Bronchus (tissue), 1 donor: ENCODE measurements around the genes SLC30A9, GABRA4, GABRB1 and ATP10D.

DNA sequence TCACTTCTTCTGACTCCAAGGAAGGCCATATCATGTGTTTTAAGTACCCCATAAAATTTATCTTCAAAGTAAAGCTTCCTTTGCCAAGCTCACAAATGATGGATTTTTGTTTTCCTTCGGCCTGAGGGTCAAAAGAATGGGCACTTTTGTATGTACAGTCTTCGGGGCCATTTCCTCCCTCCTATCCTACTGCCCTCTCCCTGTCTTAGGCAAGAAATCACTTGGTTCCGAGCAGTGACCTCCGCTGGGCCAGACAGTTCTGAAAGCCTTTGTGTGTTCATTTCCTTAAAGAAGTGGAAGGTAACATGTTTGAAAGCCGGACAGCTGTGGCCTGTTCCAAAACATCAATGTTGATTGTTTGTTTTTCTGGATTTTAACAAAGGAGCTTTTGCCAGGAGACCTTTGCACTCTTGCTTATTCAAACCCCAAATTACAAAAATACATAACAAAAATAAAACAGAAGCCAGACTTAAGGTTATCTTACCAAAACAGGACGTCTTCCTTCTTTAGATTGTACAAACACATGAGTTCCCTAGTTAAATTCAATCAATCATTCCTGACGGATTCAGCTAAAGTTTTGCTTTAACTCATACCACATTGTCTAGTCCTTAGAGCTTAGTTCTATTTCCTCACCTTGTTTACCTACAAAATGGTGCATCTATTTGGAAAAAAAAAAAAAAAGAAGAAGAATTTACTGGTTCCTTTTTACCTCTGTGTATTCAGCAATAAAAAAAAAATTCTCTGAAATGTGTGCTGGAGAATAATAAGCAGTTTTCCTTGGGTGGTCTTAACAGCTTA is 110.5 kb upstream of the LIMCH1 start:
- PRO-cap: no peak

GRCh38 chr4:41514935-41515626 is 22.9 kb upstream of the LIMCH1 start:
- PRO-cap: no peak

GRCh38 chr4:41990053-41991345 is at the start of gene SLC30A9:
TSS of gene SLC30A9 (plus strand) at chr4:41990530.
- PRO-cap: bidirectional peak, plus-strand start at chr4:41990534, minus-strand start at chr4:41990422

- PRO-cap: unidirectional peak, plus-strand start at chr4:42656026; unidirectional peak, plus-strand start at chr4:42656070; bidirectional peak, plus-strand start at chr4:42656271, minus-strand start at chr4:42656108
These were observed 891 bp downstream of the ATP8A1 start for GRCh38 chr4:42655670-42656757.

- PRO-cap: no peak
These were observed 197.2 kb downstream of the GRXCR1 start for GRCh38 chr4:43089749-43090124.

DNA sequence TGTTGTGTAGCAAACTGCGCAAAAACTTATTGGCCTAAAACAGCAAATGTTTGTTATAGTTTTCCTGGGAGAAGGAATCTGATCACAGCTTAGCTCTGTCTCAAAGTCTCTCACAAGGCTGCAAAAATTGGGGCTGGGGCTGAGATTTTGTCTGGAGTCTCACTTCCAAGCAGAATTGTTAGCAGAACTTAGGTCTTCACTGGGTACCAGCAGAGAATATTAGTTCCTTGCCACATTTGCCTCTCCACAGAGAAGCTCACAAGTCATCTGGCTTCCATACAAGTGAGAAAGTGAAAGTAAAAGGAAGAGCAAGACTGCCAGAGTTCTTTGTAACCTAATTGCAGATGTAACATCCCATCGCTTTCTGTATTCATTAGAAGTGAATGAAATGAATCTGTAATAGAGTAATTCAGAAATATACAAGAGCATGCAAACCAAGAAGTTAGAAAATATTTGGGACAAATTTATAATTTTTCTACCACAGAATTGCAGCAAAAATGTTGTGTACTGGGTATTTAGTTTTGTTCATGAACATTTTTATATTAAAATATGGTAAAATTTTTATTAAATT is 624.1 kb upstream of the GNPDA2 start:
- PRO-cap: no peak

DNA sequence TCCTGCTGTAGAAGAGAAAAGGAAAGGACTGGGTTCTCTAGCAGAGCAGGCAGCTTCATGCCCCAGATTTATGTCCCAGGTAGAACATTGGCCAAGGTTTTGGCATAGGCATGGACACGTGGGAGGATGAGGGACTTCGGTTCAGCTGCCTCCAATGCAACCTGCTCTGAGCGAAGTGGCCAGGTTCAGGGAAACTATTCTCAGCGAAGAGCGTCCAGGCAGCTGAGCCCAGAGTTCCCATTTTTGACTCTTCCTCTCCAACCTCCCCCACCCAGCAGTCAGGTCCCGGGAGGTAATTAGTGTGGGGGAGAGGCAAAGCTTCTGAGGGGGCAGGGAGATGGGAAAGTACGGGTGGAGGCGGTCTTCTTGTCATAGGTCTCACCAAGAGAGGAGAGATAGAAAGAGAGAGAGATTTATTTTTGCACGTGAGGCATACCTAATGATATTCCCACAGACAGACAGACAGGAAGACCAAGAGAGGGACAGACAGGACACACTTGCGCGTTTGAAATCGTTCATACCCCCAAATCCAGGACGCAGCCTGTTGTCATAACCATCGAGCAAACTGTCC is 989 bp downstream of the GABRA4 start:
- PRO-cap: no peak

- PRO-cap: no peak
These were observed at the start of gene GABRA4 for GRCh38 chr4:46993287-46994089. TSS of gene GABRA4 (minus strand) at chr4:46993581.

GRCh38 chr4:47031086-47031903 is at the start of gene GABRB1:
TSS of gene GABRB1 (plus strand) at chr4:47031567.
- PRO-cap: no peak

DNA sequence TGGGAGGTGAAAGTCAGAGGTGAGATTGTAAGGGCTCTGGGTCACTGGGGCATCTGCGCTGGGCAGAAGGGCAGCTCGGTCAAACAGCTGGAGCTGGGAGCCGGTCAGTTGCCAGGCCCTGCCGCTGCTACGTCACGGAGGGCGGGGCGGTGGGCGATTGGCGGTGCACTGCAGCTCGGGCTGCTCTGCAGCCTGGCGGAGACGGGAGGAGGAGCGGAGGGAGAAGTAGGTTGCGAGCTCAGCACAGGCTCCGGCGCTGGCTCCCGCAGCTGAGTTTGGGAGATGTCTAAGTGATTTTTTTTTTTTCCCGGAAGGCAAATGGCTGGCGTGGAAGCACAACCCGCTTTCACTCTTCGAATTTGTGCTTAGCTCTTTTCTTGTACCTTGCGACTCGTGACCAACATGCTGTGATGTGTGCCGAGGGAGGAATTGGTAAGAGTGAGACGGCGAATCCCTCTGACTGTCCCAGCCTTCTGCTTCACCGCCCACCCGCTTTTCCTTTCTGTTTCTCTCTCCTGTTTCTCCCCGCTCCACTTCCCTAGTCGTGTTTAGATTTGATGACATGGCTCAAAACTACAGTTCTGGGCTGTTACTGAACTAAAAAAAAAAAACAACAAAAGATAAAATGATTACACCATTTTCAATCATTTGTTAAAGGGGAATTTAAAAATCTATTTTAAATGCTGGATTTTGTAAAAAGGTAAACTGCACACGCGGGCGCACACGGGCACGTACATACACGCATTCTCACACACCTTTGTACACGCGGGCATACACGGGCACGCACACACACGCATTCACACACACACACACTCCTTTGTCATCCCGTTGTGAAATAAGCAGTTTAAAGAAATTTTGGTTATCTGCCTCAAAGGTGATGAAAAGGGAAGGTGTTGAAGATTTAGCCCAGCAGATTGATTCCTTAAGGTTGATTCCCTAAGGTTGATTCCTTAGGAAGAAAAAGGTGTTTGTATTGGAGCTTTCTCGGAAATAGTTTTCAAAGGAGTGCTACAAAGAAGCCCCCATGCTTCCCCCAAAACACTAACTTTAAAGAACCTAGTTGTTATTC is at the start of gene ATP10D:
TSS of gene ATP10D (plus strand) at position 188 of the 1,069 bp plus-strand sequence.
- PRO-cap: bidirectional peak, plus-strand start at position 198 of the sequence, minus-strand start at position 55 of the sequence

GRCh38 chr4:47913374-47914418 is 687 bp downstream of the NFXL1 start:
- PRO-cap: bidirectional peak, plus-strand start at chr4:47913927, minus-strand start at chr4:47913921; unidirectional peak, plus-strand start at chr4:47913927; unidirectional peak, plus-strand start at chr4:47913961

- PRO-cap: unidirectional peak, plus-strand start at chr4:48269142; unidirectional peak, plus-strand start at chr4:48269341; bidirectional peak, plus-strand start at chr4:48269506, minus-strand start at chr4:48269417
These were observed 533 bp downstream of the TEC start for GRCh38 chr4:48268863-48269747.

- PRO-cap: no peak
These were observed 3.6 kb upstream of the SLAIN2 start for GRCh38 chr4:48337702-48338197.

GRCh38 chr4:48778854-48779977 is 863 bp downstream of the FRYL start:
- PRO-cap: unidirectional peak, plus-strand start at chr4:48779266; unidirectional peak, plus-strand start at chr4:48779321; bidirectional peak, plus-strand start at chr4:48779466, minus-strand start at chr4:48779367; bidirectional peak, plus-strand start at chr4:48779757, minus-strand start at chr4:48779670

- PRO-cap: no peak
These were observed 15.9 kb downstream of the DCUN1D4 start for GRCh38 chr4:51858832-51859253.

GRCh38 chr4:51909203-51909705 is 66.3 kb downstream of the DCUN1D4 start:
- PRO-cap: no peak

DNA sequence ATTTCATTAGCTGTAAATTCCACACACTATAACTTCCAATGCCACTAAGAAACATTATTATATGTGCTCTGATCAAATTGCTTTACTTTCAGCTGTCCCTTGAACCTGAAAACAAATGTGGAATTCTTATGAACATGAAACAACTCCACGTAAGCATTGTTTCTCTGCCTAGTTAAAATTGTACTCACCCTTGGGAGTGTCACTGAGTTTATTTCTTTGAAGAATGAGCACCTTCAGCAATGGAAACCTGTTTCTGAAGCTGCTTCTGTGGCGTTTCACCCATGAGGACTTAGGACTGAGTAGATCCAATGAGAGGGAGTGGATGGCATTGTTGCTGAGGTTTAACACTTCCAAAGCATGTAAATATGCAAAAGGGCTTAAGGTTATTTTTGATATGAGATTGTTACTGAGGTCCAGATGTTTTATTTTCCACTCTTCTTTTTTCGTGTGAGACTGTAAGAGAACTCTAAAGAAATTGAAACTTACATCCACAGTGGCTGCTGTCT is 3.2 kb downstream of the LRRC66 start:
- PRO-cap: no peak

DNA sequence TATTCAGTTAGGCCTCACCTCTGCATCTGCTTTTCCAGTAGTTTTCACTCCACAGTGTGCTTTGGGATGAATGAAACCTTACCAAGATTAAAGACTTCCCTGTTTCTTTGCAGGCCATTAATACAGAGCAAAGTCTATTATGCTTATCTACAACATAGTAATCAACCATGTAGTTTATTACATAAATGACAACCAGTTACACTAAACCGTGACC is 2.4 kb downstream of the LRRC66 start:
- PRO-cap: no peak

GRCh38 chr4:52954440-52955357 is 92.6 kb downstream of the RASL11B start:
- PRO-cap: no peak

GRCh38 chr4:53785904-53786321 is 194.6 kb upstream of the LNX1 start:
- PRO-cap: no peak